ENCODE data around the genes ELOVL2 and ADTRP.

GRCh38 chr6:10582960-10583159 is 61.7 kb downstream of the GCNT2 start:
- PRO-cap: no peak

- PRO-cap: no peak
Measured at GRCh38 chr6:10837205-10837581, 1.1 kb downstream of the MAK start.

DNA sequence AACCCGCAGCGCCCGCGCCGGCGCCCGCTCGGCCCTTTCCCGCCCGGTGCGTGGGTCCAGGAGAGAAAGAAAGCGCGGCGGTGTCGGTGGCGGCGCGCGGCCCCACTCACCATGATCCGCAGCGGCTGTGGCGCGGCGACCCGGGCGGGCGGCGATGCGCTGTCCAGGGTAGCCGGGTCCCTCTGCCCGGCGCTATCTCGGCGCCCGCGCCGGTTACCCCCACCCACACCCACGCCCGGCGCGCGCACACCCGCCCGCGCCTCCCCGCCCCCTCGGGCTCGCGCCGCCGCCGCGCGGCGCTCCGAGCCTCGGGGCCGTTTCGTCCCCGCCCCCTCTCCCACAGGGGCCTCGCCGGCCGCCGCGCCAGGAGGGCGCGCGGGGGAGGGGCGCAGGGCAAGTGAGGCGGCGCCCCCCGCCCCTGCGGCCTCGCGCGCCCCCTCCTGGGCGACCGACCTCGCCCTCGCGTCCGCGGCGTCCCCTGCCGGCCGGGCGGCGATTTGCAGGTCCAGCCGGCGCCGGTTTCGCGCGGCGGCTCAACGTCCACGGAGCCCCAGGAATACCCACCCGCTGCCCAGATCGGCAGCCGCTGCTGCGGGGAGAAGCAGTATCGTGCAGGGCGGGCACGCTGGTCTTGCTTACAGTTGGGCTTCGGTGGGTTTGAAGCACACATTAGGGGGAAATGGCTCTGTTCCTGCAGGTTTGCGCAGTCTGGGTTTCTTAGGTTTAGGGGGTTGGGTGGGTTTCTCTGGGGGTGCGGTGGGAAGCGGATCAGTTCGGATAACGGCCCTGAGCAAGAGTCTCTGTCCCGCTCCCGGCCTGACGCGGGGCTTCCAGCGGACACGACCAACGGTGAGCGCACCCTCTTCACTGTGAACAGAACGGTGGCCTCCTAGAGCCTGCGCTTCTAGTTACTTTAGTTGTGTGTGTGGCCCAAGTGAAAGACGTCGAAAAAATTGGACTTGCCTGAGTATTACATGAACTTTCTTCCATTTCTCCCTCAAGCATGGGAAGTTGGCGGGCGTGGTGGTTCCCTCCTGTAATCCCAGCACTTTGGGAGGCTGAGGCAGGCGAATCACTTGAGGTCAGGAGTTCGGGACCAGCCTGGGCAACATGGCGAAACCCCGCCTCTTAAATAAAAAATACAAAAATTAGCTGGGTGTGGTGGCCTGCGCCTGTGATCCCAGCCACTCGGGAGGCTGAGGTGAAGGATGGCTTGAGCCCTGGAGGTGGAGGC is at the start of gene ELOVL2:
ELOVL2 (minus strand) TSS at position 188 of the 1,234 bp plus-strand sequence.
- PRO-cap: unidirectional peak, plus-strand start at position 274 of the sequence

GRCh38 chr6:11143808-11144199 is 32.3 kb upstream of the ERVFRD-1 start:
- PRO-cap: no peak

GRCh38 chr6:11198686-11199414 is 33.6 kb downstream of the NEDD9 start:
- PRO-cap: no peak

DNA sequence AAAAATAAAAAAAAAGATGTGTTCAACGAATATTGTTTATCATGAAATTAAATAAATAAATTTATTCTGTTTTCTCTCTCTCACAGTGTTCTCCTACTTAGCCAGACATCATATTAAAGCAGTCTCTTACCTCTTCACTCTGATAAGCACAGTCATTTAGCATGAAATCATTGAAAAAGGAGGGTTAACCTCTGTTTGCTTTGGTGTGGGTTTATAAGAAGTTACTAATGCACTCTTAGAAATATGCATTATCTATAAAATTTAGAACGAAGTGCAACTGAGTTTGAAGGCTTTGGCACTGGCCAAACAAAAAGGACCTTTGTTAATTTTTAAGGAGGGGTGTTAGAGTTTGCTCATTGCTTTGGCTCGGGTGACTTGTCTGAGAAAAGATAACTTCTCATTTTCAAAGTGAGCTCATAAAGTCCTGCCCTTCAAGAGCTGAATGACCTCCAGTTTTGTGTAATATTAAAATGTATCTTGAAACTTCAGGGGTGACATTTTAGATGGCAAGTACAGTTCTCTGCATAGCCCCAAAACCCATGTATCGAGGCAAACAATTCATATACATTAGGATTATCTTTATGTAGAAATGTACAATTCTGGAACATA is 25.9 kb downstream of the NEDD9 start:
- PRO-cap: no peak

GRCh38 chr6:11214204-11215370 is 17.9 kb downstream of the NEDD9 start:
- PRO-cap: no peak

GRCh38 chr6:11270279-11270907 is 37.9 kb upstream of the NEDD9 start:
- PRO-cap: bidirectional peak, plus-strand start at chr6:11270636, minus-strand start at chr6:11270462

DNA sequence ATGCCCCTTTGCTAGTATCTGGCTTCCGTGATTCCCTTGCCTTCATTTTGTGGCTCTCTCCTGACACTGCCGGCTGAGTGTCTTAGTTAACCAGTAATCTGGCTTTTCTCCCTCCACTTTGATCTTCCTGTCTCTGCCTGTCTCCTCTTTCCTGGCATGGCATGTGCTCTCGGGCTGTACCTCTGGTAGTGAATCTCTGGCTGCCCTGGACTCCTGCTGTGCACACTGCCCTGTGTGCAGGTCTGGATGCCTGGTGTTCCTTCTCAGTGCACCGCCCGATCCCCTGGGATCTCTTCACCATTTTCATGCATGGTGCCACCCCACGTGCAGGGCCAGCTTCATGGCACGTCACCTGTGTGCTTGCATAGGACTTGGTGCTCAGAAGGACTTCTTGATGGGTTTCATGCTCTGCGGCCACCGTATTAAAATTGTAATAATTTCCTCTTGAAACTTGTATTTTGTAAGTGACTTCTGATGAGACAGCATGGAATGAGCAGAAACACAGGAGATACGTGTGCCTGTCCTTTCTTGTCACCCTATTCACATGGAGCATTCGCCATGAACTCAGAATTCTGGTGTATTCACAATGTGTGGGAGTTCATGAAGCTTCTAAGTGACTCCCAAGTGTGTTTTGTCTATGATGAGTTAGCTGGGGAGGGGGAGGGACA is 91.8 kb upstream of the NEDD9 start:
- PRO-cap: no peak

DNA sequence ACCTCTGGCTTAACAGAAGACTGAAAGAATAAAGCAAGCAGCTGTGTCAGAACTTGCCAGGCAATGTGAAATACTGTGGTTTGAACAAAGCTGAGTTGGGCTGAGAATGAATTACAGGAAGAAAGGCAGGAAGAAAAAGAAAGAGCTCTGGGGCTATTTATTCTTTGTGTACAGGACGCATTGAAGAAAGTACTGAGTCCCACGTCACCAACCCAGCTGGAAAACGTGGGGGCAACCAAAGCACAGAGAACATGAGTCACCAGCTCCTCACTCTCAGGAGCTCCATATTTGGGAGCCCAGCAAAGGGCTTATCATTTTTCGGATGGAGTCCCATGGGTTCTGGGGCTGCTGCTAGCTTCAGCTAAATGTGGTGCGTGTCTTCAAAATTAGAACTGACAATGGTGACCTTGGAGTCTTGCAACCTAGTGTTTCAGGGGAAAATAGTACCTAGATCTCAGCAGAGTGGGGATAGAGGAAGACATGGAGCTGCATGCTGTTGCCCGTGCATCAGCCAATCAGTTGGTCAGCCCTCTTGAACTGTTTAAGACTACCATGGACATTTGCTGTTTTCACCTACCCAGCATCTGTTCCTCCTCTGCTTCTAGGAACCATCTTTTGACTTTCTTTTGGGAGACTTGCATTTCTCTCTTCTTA is 121.7 kb upstream of the NEDD9 start:
- PRO-cap: no peak

DNA sequence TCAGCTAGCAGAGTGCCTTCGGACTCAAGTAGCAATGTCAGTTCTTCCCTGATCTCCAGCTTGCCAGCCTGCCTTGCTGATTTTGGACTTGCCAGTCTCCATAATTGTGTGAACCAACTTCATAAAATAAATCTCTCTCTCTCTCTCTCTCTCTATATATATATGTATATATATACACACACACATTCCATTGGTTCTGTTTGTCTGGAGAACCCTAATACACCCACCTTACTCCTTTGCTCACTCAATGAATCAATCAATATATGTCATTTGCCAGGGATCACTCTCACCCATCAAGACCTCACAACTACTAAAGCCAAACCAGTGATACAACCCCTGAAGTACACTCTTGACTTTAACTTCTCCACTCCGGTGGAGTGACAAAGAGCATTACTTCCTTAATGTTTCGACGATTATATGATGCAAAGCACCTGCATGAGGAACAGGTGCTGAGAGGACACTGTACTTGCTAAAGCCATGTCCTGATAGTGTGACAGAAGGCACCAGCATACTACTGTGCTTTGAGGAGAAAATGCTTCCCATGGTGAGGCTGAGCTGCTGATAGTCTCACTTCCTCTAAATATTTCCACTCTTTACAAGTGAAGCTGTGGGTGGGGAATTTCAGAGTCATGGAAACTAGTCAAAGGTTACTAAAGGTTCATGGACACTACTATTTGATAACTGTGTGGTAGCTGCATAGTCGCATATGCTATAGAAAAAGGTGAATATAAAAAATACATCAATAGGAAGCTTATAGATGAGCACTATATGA is 141.6 kb upstream of the NEDD9 start:
- PRO-cap: no peak

DNA sequence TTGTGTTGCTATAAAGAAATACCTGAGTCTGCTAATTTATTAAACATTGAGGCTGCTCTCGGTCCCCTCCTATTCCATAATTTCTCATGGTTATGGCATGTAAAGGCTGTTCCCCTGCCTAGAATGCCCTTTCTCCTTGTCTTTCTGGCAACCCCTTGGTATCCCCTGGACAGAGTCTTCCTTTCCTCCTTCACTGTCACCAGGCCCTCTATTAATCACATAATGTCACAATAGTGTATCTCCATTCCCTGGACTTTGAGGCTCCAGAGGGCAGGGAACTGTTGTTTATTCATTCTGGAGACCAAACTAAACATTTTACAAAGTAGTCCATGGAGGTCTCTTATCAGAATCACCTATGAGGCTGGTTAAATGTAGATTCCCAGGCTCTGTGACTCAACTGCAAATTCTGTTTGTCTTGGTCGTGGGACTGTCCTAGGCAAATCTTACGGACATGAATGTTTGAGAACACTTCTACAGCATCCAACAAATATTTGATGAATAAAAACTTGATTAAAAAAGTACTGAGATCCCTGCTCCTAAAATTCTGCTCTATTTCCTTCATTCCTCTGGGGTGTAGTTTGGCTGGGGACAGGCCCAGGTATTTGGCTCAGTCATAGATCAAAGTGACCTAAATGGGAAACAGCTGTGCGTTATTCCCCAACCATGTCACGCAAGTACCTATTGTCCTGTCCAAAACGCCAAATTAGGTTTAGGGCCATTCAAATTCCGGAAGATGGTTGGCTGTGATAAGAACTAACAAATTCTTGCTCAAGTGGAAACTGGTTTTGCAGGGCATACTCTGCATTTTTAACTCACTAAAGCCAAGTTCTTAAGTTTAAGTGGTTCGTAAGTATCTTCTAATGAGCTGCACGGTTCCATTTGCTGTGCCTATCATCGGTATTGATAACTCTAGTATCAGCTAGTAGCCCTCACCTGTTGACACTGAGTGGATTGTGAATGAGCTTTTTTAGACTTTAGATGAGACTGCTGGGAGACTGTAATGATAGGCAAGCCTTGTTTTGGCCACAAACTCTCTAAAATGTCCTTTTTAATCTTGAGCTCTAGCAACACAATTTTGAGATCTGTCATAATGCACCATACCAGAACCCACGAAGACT is 147.7 kb upstream of the TMEM170B start:
- PRO-cap: no peak

- PRO-cap: no peak
Measured at GRCh38 chr6:11430022-11430607, 107.4 kb upstream of the TMEM170B start.

GRCh38 chr6:11613845-11614373 is 76.4 kb downstream of the TMEM170B start:
- PRO-cap: no peak

- PRO-cap: no peak
Measured at GRCh38 chr6:11712578-11713093, 66.0 kb downstream of the ADTRP start.

GRCh38 chr6:11744530-11745476 is 33.8 kb downstream of the ADTRP start:
- PRO-cap: no peak

DNA sequence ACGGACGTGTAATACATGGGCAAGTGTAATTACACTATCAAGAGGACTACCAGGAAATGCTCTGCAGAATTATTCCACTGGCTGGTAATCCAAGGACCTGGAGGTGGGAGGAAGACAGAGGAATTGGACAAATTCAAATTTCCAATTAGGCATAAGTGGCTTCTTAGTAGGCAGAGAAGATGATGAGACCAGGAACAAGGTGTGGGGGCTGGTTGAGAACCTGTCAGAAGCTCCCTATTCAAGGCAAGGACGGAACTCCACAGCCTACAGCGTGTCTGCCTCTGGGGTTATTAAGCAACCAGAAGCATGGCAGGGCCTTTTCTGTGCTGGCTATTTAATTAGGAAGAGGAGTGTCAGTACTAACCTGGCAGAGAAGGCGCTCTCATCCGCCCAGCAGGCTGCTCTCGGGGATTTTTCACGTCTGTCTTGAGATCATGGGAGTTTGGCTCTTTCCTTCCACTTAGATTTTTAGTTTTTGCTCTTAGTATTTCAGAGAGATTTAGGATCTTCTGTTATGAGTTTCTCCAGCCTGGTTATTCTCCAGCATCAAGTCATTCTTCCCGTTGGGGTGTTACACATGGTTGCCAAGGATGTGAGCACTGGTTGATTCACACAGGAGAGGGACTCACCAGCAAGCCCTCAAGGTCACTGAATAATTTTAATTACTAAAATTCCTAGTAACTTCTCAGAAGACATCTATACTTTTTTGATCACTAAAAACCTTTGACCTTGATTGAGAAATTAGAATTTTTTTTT is 23.9 kb downstream of the ADTRP start:
- PRO-cap: no peak

GRCh38 chr6:11778468-11779051 is at the start of gene ADTRP:
Gene ADTRP (minus strand): TSS chr6:11778803.
- PRO-cap: bidirectional peak, plus-strand start at chr6:11778758, minus-strand start at chr6:11778787

DNA sequence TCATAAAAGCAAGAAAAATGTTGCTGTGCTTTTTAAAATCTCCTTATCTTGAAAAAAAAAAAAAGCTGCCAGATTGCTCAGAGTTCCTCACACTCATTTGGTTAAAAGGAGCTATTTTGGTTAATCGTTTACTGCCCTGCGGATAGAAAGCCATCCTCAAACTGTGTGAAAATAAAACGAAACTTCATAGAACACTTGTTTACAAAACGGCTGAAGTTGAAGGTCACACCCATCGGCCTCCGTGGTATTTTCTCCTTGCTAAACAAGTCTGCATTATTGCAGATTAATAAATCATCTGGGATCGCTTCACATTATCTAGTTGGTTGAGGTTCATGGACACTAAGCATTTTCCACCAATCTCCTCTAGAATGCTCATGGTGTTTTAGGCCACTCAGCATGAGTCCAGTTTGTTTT is 16.4 kb upstream of the ADTRP start:
- PRO-cap: no peak

GRCh38 chr6:11853806-11854275 is 75.2 kb upstream of the ADTRP start:
- PRO-cap: no peak